Sigmoid colon (tissue), 4 donors: ENCODE results near the genes SLC7A6, SMPD3 and VPS4A.

DNA sequence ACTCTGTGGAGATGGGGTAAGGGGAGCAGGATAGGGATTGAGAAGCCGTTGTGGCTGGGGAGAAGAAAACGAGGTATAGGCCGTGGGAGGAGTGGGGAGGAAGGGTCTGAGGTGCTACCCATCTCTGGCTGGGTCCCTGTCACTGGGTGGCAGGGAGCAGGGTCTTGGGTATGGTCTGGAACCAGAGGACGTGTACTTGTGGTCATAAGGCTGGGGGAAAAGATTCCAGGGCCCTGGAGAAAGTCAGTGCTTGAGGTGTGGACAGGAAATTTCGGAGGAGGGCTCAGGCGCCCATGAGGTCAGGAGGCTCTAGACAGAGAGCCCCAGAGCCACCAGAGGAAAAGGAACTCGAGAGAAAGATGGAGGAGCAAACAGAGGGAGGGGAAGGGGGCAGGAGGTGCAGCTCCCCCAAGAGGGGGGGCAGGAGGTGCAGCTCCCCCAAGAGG, 810 bp upstream of the SLC7A6 start:
- PRO-cap = no peak
- RAMPAGE, long total RNA, 4 experiments = no peak in any of the 4 experiments

DNA sequence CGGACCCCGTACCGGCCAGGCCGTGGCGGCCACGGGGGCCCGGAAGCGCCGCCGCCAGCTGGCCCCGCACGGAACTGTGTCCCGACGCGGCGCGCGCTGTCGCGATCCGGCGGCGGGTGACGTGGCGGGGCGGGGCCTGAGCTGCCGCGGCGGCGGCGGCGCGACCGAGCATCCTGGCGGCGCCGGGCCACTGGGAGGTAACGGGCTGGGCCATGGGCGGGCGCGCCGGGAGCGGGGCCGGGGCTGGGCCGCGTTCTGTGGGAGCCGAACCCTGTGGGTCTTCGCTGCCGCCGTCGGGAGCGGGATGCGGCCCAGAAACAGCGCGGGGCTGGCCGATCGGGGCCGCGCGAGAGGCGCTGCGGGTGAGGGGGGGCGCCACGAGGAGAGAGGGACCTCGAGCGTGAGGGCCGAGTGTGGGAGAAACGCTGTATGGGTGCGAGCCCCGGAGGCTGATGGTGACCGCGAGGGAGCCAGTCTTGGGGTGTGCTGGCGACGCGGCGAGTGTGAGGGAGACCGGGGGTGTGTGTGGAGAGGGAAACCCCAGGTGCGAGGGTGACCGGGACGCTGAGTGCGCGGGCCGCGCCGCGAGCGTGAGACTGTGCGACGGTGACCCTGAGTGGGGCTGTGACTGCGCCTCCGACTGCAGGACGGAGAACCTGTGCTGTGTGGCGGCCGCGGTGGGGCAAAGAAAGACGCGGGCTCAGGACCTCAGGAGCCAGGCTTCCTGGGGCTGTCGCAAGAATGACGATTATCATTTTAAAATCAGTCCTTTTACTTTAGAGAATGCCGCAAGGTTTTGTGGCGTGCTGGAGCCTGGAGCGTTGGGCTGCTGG, at the start of gene SLC7A6:
Gene SLC7A6, plus strand, starts transcription at position 147 of the 833 bp plus-strand sequence.
- PRO-cap = bidirectional peak, plus-strand start at position 200 of the sequence, minus-strand start at position 76 of the sequence
- RAMPAGE, long total RNA, 4 experiments = start-site peak on the plus strand in 2 of 4 experiments, centred at positions 147 to 180 of the sequence, 55 to 77 reads per replicate

GRCh38 chr16:68286013-68286866, 21.9 kb downstream of the SLC7A6 start:
- PRO-cap = no peak
- RAMPAGE, long total RNA, 4 experiments = no peak in any of the 4 experiments

- PRO-cap = no peak
- RAMPAGE, long total RNA, 4 experiments = no peak in any of the 4 experiments
These were observed 46.8 kb downstream of the PRMT7 start for GRCh38 chr16:68357572-68358141.

- PRO-cap = unidirectional peak, minus-strand start at chr16:68448506
- RAMPAGE, long total RNA, 4 experiments = no peak in any of the 4 experiments
These were observed at the start of gene SMPD3 for GRCh38 chr16:68448171-68449112. SMPD3 (minus strand) TSS chr16:68448508.

DNA sequence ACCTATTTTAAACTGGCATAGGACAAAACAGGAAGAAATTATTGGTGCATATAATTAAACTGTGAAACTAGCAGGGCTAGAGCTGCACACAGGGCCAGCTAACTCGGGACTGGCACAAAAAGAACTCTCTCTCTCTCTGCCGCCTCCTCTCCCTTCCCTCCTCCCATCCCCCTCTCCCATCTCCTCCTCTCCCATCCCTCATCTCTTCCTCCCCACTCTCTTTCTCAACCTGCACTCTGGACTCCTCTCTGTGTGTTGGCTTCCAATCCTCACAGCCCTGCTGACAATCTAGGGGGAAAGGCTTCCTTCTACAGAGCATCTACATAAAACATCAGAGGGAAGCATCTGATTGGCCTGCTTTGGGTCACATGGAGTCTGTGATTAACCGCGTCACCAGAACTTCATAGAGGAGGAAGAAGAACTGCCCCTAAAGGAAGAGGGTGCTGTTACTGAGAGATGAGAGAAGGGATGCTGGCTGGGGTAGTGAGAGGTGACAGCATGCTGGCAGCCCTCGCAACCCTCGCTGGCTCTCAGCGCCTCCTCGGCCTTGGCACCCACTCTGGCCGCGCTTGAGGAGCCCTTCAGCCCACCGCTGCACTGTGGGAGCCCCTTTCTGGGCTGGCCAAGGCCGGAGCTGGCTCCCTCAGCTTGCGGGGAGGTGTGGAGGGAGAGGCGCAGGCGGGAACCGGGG, 12.9 kb upstream of the ZFP90 start:
- PRO-cap = no peak
- RAMPAGE, long total RNA, 4 experiments = no peak in any of the 4 experiments

GRCh38 chr16:68528612-68529104, 10.4 kb upstream of the ZFP90 start:
- PRO-cap = no peak
- RAMPAGE, long total RNA, 4 experiments = no peak in any of the 4 experiments

DNA sequence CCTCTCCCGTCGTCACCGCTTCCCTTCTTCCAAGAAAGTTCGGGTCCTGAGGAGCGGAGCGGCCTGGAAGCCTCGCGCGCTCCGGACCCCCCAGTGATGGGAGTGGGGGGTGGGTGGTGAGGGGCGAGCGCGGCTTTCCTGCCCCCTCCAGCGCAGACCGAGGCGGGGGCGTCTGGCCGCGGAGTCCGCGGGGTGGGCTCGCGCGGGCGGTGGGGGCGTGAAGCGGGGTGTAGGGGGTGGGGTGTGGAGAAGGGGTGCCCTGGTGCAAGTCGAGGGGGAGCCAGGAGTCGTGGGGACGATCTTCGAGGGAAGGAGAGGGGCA, 405 bp downstream of the CDH1 start:
- PRO-cap = no peak
- RAMPAGE, long total RNA, 4 experiments = no peak in any of the 4 experiments

- PRO-cap = no peak
- RAMPAGE, long total RNA, 4 experiments = no peak in any of the 4 experiments
These were observed 3.1 kb downstream of the CDH1 start for GRCh38 chr16:68739845-68740876.

DNA sequence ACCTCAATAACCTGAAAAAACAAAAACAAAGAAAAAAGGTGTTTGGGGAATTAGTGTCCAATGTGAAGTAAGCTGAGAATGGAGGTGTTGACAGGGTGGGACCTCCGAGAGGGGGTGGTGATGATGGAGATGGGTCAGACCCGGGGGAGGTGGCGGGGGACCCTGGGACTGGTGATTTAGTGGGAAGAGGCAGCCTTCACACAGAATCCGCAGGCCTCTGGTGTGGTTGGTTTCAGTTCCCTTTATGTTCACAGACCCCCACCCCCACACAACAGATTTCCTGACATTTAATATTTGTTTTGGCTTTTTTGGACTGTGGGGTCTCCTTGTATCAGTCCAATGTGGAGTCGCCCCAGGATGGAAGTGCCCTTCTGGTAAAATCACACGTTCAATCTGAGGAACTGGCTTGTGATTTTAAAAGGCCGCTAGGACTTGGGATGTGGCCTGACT, 3.9 kb downstream of the CDH1 start:
- PRO-cap = no peak
- RAMPAGE, long total RNA, 4 experiments = no peak in any of the 4 experiments

DNA sequence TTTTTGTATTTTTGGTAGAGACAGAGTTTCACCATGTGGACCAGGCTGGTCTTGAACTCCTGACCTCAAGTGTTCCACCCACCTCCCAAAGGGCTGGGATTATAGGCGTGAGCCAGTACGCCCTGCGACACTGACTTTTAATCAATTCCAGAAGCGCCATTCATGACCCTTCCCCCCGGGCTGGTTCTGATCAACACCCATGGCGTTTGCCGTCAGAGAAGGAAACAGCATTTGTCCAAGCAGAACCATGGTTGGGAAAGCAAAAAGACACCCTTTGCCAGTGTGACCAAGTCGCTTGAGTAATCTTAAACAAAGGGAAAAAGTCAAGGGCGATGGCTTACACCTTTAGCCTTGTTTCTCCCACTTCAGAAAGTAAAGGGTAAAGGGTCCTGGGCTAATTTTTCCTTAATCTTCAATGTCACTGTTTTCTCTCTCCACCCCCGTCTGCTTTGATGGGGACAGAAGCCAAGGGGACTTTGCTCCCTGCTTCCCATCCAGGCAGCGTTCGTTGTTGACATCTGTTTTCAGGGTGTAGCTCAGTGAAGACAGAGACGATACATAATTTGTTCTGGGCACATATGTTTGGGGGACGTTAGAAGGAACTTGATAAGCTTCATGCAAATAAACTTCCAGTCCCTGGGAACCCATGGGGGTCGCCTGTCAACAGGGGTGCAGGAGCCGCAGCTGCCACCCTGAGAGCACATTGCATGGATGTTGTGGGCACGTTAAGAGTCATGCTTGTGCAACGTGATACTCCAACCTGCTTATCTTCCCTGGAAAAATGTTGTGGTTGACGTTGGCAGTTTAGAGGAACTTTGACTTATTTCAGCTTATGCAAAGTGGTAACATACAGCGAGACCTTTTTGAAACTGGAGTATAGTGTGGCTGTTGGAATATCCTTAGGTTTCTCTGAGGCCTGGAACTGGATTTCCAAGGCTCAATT, 50.7 kb upstream of the TANGO6 start:
- PRO-cap = no peak
- RAMPAGE, long total RNA, 4 experiments = no peak in any of the 4 experiments

DNA sequence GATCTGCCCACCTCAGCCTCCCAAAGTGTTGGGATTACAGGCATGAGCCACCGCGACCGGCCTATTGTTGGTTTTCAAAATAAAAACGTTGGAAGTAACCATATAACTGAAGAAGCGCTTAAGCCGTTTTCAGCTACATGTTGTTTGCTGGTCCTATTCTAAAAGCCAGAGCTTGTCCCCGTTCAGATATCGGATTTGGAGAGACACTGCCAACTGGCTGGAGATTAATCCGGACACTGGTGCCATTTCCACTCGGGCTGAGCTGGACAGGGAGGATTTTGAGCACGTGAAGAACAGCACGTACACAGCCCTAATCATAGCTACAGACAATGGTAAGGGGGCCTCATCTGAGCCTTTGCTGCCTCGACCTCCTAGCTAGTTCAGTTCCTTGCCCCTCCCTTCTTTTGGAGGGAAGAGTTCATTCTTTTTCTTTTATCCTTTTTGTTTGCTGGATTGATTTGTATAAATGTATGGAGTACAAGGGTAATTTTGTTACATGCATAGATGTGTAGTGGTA, 24.2 kb upstream of the TANGO6 start:
- PRO-cap = no peak
- RAMPAGE, long total RNA, 4 experiments = no peak in any of the 4 experiments

DNA sequence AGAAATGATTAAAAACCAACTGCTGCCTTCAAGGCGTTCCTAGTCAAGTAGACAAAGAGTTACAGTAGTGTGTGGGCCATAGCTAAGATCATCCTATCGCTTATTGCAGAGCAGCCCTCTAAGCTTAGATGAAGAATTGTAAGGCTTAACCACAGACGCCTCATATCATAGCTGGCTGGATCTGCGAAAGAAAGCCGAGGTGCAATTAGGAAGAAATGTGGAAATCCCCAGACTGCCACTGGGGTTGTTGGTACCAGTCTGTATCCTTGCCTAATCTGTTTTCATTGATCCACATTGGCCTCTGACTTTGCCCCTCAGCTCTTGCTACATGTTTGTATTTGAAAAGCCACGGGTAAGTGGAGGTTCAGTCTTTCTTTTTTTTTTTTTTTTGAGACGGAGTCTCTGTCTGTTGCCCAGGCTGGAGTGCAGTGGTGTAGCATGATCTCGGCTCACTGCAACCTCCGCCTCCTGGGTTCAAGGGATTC, 48.8 kb downstream of the TANGO6 start:
- PRO-cap = no peak
- RAMPAGE, long total RNA, 4 experiments = no peak in any of the 4 experiments

- PRO-cap = no peak
- RAMPAGE, long total RNA, 4 experiments = no peak in any of the 4 experiments
These were observed 65.9 kb downstream of the TANGO6 start for GRCh38 chr16:68908995-68909791.

- PRO-cap = no peak
- RAMPAGE, long total RNA, 4 experiments = no peak in any of the 4 experiments
These were observed 9.9 kb downstream of the HAS3 start for GRCh38 chr16:69115063-69116055.

- PRO-cap = no peak
- RAMPAGE, long total RNA, 4 experiments = no peak in any of the 4 experiments
These were observed 1.6 kb downstream of the SNTB2 start for GRCh38 chr16:69188571-69189054.

GRCh38 chr16:69264282-69264918, 46.8 kb upstream of the VPS4A start:
- PRO-cap = no peak
- RAMPAGE, long total RNA, 4 experiments = no peak in any of the 4 experiments

GRCh38 chr16:69311174-69312262, at the start of gene VPS4A:
VPS4A (plus strand) TSS chr16:69311350.
- PRO-cap = bidirectional peak, plus-strand start at chr16:69311278, minus-strand start at chr16:69311079
- RAMPAGE, long total RNA, 4 experiments = no peak in any of the 4 experiments

GRCh38 chr16:69425123-69425540, 713 bp downstream of the CYB5B start:
- PRO-cap = no peak
- RAMPAGE, long total RNA, 4 experiments = no peak in any of the 4 experiments

DNA sequence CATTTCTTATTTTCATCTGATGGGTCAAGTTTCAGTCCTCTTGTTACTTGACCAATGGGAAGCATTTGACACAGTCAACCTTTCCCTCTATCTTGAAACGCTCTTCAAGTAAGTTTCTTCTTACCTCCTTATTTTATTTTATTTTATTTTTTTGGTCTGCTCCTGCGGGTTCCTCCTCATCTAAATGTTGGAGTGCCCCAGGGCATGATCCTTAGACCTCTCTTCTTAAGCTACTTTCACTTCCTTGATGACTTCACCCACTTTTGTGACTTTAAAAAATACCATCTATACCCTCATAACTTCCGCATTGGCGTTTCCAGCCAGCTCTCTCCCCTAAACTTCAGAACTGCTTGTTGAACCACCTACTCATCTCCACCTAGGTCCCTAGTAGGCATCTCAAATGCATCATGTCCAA, 51.5 kb upstream of the NFAT5 start:
- PRO-cap = no peak
- RAMPAGE, long total RNA, 4 experiments = no peak in any of the 4 experiments